Bronchus (tissue), 1 donor: Measurements from ENCODE around the genes CTAGE1 and RMC1.

GRCh38 chr18:21777610-21778282, 37.2 kb downstream of the MIB1 start:
- PRO-cap = no peak

DNA sequence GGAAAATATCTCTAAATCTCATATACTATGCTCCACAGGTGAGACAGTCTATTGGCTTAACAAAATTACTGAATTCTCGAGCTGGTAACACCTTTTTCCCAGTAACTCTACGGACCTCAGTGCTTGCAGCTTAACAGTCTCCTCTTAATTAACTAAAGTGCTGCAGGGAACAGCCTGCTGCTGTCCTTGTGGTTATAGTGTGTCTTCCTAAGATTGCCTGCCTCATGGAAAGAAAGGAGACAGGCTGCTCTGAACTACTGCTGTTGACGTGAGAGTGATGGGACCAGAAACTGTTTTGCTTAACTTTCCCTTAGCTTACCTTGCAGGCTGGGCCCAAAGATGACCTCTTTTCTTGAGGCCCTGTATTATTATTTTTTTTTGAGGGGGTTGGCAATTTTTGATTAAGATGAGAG, 93.3 kb downstream of the MIB1 start:
- PRO-cap = no peak

- PRO-cap = no peak
Measured at GRCh38 chr18:21867567-21868666, 127.3 kb downstream of the MIB1 start.

DNA sequence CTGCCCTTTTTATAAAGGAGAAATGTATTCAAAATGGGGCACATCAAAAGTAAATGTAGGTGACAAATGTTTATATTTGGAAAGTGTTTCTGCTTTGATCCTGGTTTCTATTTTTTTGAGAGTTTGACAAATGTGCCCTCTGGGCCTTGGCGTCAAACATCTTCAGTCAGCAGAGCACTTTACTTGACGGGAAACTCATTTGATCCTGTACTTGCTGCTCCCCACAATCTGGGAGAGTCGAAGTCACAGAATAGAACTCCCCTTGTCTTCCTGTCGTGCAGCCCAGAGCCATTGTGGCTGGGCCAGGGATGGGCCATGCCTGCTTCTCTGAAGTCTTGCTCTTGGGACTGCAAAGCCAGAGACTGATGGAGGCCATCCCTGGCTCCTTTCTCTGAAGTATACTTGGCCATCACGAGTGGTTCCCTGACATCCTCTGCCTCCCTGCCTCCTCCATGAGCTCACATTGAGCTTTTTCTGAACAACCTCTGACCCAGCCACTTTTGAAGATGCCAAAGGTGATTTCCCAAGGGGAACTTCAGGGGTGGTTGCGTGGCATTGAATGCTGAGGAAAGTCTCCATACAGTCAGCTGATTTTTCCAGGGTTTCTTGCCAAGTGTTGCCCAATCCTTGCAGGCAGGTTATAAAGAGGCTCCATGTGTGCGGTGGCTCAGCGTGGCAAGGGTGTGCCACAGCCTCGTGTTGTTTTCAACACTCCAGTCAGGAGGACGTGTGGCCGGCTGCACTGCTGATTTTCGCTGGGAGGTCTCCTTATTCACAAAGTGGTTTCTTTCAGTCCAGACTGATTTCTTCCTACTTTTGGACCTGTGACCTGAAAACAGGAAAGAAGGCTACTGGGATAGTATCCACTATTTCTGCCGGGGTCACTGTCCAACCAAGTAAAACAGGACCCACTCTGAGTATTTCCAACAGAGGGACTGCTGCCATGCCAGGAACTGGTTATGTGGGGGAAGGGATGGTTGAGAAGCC, 81.5 kb upstream of the GATA6 start:
- PRO-cap = unidirectional peak, plus-strand start at position 670 of the sequence

DNA sequence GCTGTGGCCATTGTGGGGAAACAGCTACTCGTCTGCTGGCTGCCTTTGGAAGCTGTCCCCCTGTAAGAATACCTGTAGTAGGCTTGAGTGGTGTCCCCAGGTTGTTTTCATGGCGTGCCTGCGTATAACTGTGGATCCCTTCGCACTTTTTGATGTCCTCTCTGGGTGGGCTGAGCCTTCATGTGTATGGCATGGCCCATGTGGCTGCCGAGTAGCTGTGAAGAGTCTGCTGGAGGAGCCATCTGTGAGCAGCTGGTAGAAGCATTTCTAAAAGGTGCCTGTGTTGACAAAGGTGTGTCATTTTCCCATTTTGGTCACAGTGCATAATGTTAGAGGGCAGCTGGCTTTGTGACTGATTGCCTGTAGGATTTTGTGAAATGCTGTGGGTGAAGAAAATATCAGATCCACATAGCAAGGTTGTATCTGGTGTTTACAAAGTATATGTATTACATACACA, 16.3 kb downstream of the GATA6 start:
- PRO-cap = no peak

DNA sequence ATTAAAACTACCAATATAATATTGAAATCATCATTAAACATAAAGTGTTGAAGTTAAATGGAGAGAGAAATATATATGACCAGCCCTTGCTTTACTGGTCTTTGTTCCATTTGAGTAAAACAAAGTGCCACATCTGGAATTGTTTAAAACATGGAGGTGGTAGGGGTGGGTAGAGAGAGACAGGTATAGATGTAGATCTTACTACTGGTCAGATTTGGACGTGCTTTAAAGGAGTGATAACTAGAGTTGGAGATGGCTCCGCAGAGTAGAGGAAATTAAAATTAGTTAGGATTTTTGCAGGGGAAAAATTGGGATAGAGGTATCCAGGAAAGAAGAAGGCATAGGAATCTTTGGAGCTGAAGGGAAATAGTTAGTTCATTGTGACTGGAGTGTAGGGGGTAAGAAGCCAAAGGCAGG, 18.7 kb downstream of the GATA6 start:
- PRO-cap = no peak

DNA sequence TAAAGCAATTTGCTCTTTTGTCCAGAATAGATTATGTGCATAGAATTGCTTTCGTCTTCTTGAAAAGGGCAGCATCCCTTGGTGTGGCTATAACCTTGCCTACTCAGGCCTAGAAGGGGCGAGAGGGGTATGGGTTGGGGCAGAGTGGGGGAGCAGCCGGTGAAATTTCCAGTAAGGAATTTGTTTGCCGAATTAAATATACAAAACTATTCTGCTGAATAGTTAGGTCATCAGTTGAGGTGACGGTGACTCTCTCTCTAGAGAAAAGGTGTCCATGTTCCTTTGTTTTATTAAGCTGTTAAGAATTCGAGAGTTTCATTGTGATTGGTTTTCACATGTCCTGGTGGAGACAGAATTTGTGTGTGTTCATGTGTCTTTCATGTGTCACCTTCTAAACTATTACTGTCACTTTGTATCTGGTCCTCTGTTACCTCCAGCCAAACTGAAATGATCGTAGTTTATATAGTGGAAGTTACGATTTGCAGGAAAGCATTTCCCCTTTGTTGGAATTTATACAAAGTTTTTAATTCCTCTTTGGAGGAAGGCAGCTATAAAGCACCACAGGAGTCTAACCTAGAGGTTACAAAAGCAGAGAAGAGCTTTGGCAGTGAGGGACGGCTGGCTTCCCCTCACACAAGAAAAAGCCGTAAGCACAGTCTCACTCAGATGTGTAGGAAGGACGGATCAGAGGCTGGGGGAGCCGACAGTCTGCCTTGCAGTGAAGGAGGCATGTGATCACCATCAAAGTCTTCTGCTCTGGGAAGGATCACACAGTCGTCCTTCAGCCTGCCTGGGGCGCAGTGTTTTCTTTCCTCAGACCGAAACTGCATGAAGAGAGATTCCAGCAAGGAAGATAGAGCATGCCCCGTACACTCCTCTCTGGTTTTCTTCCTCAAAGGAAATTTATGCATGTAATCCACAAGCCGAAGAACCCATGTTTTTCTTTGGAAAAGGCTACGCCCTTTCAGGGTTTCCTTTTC, 23.8 kb downstream of the GATA6 start:
- PRO-cap = no peak

- PRO-cap = no peak
Measured at GRCh38 chr18:22335653-22336220, 82.0 kb downstream of the CTAGE1 start.

DNA sequence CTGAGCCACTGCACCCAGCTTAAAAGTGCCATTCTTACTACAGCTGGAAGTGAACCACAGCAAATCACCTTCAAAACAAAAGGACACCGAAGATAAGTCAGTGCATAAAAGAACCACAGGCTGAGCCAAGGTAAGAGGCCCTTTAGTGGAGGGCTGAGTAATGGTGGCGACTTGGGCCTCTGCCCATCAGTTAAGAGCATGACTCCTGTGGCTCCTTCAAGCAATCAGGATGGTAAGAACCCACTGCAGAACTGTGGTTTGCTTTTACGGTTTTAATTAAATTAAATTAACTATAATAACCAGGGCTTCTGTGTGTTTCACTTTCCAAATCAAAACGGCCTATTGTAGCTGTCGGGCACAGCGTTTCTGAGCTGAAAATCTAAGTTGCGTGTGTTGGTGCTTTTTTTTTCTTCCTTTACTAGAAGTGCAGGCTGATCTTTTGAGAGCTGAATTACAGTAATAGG, 75.0 kb downstream of the CTAGE1 start:
- PRO-cap = no peak

DNA sequence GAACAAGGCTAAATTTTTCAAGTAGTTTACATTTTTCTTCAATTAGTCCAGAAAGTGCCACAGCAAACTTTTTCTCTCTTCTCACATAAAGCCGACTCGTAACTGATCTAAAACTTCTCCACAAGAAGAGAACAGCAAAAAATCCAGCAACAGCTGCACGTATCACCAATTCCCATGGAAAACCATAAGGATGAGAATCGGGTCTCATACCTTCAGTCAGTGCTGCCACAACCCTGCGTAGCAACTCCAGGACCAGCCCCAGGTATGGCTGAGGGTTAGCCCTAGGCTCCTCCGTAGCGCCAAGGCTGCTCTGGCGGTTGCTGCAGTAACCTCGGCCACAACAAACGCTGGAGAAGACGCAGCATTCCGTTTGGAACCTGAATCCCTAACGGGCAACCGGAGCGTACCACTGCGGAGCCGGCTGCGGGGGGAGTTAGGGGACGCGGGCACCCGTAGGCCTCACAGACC, at the start of gene CTAGE1:
CTAGE1 (minus strand) TSS at position 312 of the 468 bp plus-strand sequence.
- PRO-cap = no peak

- PRO-cap = no peak
Measured at GRCh38 chr18:22469925-22470482, 52.3 kb upstream of the CTAGE1 start.

GRCh38 chr18:22694829-22695542, 238.1 kb upstream of the RBBP8 start:
- PRO-cap = no peak

DNA sequence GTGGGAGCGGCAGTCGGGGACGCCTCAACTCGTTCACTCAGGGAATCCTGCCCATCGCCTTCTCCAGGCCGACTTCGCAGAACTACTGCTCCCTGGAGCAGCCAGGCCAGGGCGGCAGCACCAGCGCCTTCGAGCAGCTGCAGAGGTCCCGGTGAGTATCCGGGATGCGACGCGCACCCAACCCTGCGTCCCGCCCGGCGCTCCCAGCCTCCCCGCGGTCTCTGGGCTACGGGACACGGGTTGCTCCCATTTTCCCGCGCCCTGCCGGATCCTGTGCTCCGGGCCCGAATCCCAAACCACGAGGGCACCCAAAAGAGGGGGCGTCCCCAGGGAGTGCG, 1.1 kb downstream of the CABLES1 start:
- PRO-cap = unidirectional peak, minus-strand start at position 84 of the sequence; unidirectional peak, minus-strand start at position 223 of the sequence

- PRO-cap = no peak
Measured at GRCh38 chr18:23142995-23143872, 7.9 kb downstream of the CABLES1 start.

GRCh38 chr18:23258299-23258673, 123.0 kb downstream of the CABLES1 start:
- PRO-cap = no peak

DNA sequence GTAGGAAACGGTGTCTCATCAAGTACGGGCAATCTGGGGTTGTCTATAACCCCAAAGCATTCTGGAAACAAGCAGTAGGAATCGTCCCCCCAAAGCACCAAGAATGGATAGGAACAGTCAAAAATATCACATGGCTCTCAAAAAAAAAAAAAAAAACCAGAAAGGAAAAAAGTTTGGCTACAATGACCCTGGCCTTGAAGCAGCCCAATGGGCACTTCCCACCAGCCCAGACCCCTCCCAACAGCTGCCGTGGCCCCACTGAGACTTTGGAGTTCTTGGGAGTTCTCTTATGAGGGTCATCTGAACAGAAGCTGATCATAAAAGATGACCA, 130.1 kb downstream of the CABLES1 start:
- PRO-cap = no peak

DNA sequence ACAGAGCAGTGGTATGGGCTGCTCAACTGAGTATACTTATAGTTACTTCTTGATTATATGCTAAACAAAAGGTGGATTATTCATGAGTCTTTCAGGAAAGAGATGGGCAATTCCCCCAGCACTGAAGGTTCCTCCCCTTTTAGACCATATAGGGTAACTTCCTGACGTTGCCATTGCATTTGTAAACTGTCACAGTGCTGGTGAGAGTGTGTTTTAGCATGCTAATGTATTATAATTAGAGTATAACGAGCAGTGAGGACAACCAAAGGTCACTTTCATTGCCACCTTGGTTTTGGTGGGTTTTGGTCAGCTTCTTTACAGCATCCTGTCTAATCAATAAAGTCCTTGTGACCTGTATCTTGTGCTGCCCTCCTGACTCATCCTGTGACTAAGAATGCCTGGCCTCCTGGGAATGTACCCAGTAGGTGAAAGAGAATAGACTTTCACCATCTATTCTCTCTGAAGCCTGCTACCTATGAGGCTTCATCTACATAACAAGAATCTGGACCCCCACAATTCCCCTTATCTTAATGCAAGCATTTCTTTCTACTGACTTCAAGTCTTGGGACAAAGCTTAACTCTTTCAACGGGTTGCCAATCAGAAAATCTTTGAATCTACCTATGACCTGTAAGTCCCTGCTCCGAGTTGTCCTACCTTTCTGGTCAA, 148.7 kb downstream of the CABLES1 start:
- PRO-cap = no peak

DNA sequence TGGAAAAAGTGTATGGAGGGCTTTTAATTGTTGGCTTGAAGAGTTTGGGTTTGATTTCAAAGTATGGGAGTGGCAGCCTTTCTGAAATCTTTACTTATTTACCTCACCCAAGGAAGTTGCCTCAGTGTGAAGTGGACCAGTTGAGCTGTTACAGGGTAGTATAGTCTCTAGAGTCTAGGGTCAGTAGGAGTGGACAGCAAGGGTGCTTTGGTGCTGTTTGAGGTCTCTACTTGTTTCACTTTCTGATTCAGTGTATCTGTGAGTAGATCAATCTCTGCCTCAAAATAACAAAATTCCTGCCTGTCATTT, 5.7 kb downstream of the RIOK3 start:
- PRO-cap = no peak

- PRO-cap = bidirectional peak, plus-strand start at chr18:23503486, minus-strand start at chr18:23503312; unidirectional peak, minus-strand start at chr18:23503963
Measured at GRCh38 chr18:23503428-23504549, at the start of gene RMC1. TSS of gene RMC1 (plus strand) at chr18:23503511.

GRCh38 chr18:23518719-23519445, 15.6 kb downstream of the RMC1 start:
- PRO-cap = no peak